Measurements from ENCODE around the gene DLEU7.

DNA sequence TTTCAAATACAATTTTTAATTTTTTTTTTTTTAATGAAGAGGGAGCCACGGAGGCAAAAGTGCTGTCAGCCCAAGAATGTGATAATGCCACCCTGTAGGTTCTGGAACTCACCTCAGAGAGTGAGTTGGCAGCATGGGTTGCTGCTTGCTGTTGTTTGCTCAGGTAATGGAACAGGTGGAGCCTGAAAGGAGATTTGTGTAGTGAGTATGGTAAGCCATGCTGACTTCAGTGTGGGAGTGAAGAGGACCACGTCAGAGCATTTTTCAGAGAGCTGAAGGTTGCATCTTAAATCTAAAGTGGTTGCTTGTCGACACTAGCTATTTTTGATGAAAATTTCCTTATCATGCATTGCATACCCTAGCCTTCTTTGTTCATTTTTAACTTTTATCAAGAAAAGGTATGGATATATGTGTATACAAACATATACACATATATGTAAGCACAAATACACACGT is 57.7 kb upstream of the CYSLTR2 start:
- PRO-cap, 2 experiments = no peak in any of the 2 experiments

DNA sequence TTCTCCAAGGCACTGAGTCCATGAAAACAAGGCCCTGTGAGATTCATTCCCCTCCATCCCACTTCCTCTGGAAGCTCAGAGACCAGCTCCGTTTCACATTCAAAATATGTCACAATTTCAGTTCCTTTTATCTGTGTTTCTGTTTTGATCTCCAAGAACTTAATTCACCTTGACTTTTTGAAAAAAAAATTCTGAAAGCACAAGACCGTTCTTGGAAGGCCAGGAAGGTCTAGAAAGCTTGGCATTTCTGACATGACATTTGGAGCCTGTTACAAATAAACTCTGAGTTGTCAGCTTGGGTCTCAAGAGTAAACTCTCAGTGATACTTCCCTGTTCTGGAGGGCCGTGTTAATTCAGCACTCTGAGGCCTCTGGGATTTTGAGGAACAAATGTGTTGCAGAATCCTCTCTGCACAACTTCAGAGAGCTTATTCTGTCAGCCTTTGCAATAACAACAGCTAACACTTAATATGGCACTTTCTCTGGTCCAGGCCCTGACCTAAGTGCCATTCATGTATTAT is 6.8 kb downstream of the CYSLTR2 start:
- PRO-cap, 2 experiments = no peak in any of the 2 experiments

DNA sequence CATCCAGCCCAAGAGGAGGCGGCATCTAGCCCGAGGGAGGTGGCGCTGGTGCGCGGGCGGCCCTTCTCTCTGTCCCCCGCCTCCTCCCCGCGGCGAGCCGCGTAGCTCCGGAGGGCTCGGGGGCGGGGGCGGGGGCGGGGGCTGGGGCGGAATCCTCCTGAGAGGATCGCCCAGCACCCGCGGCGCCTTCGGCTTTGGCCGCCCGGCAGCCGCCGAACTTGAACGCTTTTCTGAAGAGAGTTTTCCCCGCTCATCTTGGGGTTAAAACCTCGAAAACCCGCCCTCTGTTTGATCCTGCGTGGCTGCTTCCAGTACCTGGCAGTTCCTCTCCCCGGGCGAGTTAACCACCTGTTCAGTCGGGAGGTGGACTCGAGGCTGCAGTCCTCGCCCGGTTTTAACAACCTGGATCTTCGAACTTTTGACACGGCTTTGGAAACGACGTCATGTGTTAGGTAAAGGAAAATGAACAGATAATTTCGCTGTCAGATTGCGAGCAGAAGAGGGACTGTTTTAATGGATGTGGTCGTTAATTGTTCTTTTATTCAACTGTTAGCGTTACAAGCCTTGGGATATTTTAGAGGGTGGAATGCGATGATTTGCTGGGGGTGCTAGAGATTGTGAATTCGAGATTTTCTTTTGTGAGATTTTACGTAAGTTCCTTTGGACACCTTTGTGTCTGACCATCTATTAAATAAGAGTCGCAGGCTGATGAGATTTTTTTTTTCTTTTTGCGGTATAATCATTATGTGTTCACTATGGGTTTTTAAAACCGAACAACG is 943 bp downstream of the FNDC3A start:
- PRO-cap, 2 experiments = peak in 2 of 2 experiments; most common plus-strand start position 355 of the sequence (in 2); most common minus-strand start position 232 of the sequence (in 1)

DNA sequence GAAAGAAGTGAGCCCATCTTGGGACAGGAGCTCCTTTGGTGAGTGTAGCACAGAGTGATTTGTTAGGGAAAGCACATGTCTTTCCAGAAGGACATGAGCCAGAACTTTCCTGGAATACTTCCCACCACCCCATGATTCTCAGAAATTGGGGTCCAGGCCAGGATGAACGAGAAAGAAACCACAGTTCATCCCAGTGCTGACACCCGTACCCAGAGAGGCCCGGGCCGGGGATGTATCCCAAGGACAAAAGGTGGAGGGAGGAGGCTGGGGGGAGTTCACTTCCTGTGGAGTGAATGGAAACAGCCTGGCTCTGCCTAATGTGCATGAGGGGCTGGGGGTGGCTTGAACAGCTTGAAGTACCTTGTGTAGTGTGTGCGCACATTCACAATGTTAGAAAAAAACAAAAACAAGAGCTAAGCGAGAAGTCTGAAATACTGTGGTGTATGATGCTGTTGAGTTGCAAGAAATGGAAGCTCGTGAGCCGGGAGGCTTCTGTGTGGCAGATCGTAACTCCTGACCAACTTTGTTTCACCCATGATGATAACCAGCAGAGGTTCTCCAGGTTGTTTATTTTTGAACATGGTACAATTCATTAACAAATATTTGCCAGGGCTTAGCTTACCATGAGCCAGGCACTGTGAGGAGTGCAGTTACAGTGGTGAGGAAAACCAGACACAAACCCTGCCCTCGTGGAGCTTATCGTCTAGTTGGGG is 47.6 kb downstream of the CDADC1 start:
- PRO-cap, 2 experiments = no peak in any of the 2 experiments

DNA sequence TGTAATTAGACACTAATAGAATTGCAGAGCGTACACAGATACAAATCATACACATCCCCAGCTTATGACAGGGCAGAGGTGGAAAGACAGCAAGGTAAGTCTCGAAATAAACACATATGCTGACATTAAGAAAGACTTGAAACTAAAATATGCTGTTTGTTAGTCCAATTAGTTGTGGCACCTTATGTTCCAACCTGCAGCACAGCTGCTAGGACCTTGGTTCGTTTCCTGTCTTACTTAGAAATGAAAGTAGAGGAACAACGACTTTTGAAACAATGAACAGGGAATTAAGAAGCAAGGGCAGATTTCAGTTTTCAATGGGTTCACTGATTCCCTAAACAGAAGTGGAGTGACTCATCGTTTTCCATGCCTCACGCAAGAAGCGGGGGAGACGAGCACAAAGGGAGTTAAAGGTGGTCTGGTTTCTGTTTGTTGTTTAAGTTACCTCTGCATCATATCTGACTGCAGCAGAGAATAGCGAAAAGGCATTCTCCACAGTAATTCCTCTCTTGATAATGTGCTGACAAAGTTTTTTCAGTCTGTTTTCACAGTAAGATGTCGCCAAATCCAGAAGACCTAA is 44.8 kb downstream of the PHF11 start:
- PRO-cap, 2 experiments = no peak in any of the 2 experiments

DNA sequence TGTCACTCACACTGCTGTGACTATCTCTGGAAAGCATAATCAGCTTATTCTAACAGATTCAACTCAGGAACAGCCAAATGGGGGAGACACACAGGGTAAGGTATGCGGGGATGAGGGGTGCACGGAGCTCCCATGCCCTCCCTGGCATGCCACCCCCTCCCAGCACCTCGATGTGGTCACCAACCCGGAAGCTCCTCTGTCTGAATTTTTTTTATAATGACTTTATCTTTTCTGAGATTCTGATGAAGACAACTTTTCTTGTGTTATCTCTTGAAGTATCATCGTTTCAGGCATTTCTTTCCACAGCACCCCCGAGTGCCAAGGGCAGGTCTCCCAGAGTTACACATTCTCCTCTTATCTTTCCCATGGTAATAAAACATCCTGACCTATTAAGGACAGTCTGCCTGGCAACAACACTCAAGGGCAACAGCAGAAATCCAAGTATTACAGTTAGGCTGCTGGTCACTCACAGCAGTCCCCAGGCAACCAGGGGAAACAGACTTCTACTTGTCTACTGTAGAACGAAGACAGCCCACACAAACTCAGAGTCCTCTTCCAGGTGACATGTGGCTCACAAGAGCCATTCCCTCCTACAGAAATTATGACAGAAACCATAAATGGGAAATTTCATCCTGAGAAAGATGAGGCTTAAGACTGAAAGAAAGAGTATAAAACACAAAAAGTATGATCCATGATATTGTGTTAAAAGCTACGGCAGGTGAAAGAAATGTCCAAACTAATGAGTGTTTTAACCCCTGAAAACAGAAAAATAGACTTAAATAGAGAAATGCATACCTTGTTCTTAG is 24.4 kb downstream of the RCBTB1 start:
- PRO-cap, 2 experiments = no peak in any of the 2 experiments

- PRO-cap, 2 experiments = no peak in any of the 2 experiments
Measured at GRCh38 chr13:49686534-49687339, 4.5 kb downstream of the EBPL start.

DNA sequence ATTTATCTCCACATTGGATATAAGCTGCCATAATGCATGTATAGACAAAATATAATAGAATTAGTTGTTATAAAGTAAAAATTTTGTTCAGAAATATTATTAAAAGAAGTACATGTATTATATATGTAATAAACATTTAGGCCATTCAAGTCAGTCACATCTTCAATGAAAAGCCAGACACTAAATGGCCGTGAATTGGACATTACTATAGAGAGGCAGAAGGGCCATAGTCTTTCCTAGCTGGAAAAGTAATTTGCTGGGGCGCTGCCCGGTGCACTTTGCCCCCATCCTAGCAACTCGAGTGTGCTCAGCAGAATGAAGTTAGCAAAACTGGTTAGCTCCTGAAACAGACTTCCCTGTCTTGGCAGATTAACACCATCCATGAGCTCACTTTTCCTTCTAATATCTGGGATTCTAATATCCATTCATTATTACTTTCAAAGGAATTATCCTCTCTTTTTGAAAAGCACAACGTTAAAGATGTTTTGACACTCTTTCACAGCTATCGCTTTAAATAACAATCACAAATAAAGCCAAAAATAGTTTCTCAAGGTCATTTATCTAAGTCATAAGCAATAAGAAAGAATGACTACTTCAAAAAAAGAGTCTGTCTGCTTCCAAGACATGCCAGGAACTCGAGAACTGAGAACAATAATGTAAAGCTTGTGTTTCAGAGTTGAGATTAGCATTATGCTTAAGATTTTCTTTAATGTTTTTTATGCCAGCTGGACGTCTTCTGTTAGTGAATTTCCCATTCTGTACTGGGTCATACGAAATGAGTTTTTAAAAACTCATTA is 2.9 kb upstream of the SPRYD7 start:
- PRO-cap, 2 experiments = no peak in any of the 2 experiments

DNA sequence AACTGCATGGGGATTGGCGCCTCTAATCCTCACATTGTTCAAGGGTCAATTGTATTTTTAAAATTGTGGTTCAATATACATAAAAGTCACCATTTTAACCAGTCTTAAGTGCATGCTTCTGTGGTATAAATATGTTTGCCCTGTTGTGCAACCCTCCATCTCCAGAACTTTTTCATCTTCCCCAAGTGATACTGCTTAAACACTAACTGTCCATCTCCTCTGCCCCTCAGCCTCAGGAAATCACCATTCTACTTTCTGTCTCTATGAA is 38.0 kb downstream of the KCNRG start:
- PRO-cap, 2 experiments = no peak in any of the 2 experiments

- PRO-cap, 2 experiments = no peak in any of the 2 experiments
Measured at GRCh38 chr13:50092744-50093179, 77.5 kb downstream of the KCNRG start.

- PRO-cap, 2 experiments = no peak in any of the 2 experiments
Measured at GRCh38 chr13:50114331-50115156, 99.3 kb downstream of the KCNRG start.

DNA sequence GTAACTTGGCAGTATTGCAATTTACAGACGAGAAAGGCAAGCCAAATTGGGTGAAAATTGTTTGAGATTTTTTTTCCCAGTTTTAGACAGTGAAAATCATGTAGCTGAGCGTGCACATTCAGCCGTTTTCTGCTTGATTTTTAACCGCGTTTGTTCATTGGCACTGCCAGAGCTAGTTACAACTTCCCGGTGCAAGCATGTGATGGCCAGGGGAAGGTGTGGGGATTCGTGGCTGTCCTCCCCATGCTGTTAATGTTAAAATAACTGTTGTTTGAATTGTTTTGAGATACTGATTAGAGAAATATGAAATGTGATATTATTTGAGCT is 125.5 kb downstream of the KCNRG start:
- PRO-cap, 2 experiments = no peak in any of the 2 experiments

DNA sequence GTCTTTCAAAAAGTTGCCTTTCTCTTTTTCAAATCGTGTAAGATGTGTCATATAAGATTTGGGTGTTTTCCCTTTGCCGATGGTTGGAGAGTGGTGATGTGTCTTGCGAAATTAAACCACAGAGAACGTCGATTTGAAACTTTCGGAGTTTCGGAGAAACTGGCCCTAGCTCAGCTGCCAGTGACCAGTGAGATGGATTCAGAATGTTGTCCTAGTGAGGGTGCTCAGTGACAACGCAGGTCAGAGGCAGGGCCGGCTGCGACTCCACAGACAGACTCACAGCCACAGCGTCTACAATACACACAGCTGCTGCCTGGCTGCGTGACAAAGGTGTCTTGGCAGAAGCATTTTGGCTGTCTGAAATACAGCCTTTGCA is 207.3 kb downstream of the KCNRG start:
- PRO-cap, 2 experiments = no peak in any of the 2 experiments

DNA sequence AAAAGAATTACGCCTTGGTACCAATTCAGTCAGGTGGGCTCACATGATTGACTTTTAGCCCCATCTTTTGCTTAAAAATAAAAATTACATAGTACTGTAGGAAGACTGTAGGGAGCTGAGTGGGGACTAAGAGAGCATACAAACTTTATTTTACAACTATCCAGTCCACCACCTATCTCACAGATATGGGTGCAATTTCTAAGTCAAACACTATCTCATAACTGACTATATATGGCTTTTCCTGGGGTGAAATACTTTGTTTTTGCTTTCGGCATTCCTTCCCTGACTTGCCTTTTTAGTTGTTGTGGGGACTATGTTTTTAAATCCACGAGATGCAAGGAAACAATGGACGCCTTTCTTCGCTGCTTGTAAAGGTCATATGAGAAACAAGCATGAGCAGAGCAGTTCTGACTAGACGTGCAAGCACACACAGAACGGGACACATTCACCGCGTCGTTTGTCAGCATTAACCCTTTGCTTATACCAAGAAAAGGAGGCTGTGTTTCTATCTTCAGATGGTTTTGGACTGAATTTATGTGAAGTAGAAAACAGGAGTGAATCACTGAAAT is 359.1 kb downstream of the DLEU7 start:
- PRO-cap, 2 experiments = no peak in any of the 2 experiments

DNA sequence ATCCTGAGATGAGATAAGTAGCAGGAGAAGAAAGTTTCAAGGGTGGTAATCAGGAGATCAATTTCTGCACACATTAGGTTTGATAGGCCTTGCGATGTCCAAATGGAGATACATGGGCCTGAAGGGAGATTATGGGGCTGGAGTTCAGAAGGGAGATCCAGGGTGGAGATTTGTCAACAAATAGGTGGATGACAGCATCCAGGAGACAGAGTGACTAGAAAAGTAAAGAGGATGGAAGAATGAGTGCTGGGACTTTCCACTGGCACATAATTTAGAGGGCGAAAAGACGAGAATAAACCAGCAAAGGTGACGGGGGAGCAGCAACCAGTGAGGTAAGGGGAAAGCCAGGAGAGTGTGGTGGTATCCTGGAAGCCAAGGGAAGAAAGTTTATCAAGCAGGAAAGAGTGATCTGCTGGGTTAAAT is 333.0 kb downstream of the DLEU7 start:
- PRO-cap, 2 experiments = no peak in any of the 2 experiments

DNA sequence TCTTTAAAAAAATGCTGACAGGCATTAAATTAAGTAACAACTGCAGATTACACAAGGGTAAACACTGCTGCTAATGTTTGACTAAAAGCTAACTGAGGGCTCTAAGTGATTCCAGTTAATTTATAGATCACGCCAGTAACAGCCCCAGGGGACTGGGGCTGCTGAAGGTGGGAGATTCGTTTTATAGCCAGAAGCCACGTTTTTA is 321.7 kb downstream of the DLEU7 start:
- PRO-cap, 2 experiments = no peak in any of the 2 experiments

DNA sequence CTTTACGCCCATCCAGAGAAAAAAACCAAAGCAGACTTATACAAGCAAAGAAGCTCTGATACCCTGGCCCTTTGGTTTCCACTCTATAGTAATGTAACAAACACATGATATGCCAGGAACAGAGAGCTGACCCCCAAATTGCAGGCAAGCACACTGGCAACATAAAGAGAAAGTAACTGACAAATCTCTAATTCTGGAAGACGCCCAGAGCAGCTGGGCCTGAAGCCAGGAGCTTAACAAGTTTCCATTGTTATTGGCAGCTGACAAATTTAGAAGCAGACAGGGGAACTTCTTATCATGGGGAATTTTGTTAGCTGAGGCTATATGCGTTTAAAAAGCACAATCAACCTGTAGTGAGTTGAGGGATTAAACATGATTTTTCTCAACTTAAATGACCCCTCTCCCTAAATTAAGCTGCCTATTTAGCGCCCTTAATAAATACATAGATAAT is 158.0 kb downstream of the DLEU7 start:
- PRO-cap, 2 experiments = no peak in any of the 2 experiments

DNA sequence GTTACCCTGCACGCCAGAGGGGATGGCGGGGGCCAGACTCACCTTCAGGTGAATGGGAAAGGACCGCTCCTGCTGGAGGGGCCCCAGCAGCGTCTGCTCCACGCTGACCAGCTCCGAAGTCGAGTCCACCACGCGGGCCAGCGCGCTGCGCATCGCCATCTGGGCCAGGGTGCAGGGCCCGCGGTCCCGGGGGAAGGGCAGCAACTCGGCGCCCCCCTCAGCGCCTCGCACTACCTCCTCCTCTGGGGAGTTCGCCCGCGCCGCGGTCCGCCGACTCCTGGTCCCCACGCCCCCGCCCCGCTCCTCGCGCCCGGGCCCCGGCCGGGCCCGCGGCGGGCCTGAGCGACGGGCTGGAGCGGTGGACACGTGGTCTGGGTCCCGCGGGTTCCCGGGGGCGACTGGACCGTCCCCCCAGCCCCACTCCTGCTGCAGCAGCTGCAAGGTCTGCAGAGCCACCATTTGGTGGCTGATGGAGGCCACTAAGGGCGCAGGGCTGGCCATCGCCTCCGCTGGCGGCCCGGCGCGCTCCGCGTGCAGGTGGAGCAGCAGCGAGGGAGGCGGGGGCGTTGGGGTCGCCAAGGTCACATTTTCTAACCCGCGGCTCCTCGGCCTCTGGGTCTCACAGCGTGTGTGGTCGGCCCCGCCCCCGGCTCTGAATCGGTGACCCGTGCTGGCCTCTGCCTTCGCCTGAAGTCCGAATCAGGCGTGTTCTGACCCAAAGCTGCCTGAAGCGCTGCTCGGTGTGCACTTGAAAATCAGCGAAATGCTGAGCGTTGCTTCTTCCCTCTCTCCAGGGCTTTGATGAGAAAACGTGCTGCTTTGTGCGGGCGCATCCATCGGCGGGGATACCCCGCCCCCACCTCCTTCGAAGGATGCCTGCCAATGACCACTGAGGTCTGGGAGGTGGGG is at the start of gene DLEU7:
TSS of gene DLEU7 (minus strand) at position 547 of the 909 bp plus-strand sequence.
- PRO-cap, 2 experiments = no peak in any of the 2 experiments

GRCh38 chr13:51122816-51123403 is 11.8 kb upstream of the C13orf42 start:
- PRO-cap, 2 experiments = no peak in any of the 2 experiments

DNA sequence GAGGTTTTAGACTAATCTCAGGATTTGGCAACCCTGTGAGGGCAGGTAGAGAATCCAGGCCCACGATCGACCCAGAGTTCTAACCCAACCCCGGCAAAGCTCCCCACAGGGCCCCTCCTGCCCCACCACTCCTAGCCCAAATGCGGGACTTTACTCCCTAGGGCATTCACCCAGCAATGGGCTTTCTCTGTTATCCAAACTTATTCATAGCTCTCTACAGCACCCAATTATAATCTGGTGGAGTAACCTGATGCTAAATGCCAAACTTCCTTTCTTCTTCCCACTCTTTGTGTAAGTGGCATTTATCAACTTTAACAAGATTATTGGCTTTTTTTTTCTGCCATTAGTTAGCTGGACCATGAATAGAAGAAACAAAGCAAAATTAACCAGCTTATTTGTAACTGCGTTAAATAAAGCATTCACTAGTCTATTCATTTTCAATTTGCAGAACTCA is 1.3 kb downstream of the FAM124A start:
- PRO-cap, 2 experiments = no peak in any of the 2 experiments